Heart (tissue), 3 donors: ENCODE results near the genes PLSCR2, AGTR1 and GYG1.

DNA sequence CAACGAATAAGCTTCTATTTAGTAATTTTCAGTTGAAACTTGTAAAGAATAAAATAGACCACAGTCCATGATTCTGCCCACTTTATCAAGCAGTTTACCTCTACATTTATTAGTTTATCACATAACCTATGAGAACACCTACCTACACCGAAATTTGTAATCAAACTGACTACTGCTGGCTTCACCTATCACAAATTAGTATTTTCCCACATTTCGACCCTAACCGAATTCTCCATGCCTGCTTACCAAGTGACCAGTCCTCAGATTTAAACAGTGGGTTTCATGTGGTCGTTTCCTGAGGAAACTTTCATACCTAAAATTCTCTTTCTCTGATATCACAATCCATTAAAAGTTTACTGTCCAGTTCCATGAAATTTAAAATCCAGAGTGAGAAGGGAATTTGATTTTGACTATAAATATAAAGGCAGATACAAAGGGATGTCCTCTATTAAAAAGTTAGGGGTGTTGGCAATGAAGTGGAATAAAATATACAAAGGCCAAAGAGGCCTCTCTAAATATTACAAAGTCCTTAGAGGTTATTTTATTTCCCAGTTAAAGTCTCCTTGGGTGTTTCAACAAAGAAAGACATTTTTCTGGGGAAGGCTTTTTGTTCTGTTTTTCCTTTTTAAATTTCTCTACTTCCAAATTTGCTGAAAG lies 1.9 kb downstream of the PLOD2 start:
- RAMPAGE, long total RNA, 2 experiments = no peak in any of the 2 experiments

DNA sequence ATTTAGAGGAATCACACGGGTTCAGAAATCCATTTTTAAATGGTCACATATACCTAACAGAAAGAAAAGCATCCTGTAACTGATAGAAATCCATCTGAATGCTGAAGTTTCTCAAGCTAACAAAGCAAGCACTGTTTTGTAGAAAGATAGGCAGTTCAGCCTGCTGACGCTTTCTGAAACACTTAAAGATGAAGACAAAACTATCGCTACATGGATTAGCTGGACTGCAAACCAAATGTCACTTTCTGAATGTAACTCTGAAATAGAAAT lies 1.4 kb downstream of the PLOD2 start:
- RAMPAGE, long total RNA, 2 experiments = no peak in any of the 2 experiments

DNA sequence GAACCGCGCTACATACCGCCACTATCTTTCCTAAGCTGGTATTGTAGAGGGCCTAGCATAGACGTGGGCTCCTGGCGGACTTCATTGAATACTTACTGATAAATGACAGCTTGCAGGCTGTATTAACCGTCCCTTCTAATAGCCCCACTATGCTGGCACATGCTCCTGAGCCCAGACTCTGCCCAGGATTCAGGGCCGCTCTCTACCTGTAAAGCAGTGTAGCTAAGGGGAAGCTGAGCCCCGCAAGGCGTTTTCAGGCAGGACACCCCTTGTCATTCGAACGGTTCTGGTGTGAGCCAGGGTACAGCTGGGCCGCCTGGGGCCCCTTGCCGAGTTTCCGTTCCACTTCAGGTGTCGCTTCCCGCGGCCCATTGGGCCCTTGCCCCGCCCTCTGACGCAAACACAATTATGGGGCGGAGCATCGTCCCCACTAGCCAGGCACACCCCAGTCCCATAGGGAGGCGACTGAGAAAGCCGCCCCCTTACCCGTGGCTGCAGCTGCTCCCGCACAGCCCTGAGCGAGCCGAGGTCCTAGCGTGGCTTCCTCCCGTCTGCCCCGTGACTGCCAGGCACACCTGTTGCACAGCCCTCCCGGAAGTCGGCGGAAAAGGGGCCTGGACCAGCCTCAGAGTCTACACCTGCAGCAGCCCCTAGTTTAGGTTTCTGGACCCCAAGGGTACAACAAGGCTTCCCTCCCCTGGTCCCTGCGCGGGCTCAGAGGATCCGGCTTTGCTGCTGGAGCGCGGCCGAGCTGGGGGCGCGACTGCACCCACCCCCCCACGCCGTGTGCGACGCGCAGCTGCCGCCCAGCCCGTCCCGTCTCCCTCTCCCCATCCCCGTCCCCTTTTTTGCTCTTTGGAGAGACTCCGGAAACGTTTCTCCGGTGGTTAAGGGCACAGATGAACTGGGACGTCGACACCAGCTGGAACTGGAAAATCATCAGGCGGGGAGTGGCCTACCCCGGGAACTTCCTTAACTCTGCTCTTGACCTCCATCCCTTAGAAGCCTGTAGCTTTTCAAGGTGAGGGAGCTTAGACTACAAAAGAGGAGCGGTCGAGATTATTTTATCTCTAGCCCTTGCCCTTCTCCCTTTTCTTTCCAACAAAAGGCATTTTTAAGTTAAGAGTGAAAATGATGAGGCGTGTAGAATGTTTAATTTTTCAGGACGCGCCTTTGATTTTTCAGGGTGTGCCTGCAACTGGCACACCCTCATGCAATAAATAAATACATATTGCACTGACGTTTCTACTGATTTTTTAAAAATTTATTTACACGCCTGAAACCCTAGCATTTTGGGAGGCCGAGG lies at the start of gene PLSCR2:
PLSCR2 (minus strand) TSS at position 553 of the 1,306 bp plus-strand sequence.
- RAMPAGE, long total RNA, 2 experiments = no peak in any of the 2 experiments

DNA sequence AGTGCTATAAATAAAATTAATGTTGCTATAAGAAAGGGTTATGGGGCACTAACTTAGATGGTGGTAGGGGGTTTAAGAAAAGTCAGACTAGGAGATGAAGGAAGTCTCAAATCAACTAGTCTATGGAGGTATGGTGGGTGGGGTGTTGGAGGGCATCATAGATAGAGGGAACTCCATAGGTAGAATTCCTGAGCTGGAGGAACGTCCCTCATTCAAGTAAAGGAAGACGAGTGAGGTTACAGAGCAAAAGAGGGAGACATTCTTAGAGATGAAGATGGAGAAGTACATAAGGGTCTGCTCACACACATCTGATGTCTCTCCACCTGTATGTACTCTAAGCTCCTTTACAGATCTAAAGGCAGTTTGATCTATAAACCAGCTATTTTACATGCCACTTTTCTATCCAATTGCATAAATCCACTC lies 1.5 kb downstream of the PLSCR1 start:
- RAMPAGE, long total RNA, 2 experiments = no peak in any of the 2 experiments

DNA sequence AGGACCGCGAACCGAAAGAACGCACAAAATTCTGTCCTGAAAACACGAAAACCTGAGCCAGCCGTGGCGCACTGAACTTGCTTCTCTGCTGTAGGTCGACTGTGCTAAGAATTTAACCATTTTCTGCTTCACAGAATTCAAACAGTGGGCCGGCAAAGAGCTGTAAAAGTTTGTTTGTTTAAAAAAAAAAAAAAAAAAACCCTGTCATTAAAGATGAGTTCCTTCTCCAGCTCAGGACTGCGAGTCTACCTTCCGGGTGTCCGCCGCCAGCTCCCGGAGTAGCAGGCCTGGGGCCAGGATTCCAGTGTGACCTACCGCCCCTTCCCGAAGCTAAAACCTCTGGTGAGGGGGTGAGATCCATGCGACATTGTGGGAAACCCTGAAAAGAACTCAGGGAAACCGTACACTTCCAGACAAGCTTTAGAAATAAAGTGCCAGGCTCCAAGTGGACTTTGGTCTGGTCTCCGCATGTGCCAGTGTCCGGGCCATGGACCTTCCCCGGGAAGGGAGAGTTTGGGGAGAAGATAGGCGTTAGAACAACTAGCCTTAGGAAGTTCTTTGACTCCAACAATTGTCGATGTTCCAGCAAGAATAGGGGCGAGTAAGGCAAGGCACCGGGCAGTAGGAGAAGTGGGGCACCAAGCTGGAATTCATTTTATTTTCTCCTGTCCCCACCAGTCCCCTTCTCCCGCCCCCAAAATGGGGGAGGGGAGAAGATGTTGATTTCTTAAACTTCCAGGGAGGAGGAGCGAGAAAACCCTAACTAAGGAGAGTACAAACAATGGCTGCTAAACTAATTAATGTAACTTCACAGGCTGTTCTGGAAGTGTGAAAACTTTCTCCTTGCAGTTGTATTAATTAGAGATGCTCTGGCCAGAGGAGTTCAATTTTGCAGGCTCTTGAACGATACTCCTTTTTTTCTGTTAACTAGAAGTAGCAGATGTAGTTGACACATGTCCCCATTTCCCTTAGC lies 11.8 kb downstream of the ZIC4 start:
- RAMPAGE, long total RNA, 2 experiments = no peak in any of the 2 experiments

- RAMPAGE, long total RNA, 2 experiments = no peak in any of the 2 experiments
Measured at GRCh38 chr3:147939925-147940124, 530.7 kb downstream of the ZIC1 start.

DNA sequence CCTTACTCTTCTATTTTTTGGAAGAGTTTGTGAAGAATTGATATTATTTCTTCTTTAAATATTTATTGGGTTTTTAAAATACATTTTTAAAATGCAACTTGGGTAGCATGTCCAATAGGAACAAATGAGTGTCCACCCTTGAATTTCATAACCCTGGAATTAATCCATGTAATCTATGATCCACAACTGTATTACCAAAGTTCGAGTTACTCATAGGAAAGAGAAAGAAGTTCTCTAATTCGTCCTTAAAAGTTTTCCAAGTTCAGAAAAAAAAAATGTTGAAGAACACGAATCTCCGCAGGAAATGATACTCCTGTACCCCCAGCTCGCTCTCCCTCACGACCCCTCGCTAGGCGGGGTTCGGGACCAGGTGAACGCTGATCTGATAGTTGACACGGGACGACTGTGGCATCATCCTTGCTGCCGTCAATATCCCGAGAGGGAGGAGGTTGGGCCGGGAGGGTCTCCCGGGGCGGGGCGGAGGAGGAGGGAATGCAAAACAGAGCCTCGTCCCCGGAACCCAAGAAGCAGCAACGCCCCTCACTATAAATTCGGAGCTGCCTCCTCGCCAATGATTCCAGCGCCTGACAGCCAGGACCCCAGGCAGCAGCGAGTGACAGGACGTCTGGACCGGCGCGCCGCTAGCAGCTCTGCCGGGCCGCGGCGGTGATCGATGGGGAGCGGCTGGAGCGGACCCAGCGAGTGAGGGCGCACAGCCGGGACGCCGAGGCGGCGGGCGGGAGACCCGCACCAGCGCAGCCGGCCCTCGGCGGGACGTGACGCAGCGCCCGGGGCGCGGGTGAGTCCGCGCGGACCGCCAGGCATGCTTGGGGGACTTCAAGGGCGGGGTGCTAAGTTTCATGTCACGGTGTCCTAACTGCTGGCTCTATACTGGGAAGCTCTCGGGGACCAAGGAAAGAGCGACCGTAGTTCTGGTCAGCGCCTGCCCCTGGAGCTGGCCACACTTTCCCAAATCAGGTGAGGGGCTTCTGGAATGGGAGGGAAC lies at the start of gene AGTR1:
AGTR1 (plus strand) TSS at position 575 of the 1,006 bp plus-strand sequence.
- RAMPAGE, long total RNA, 2 experiments = no peak in any of the 2 experiments

GRCh38 chr3:148990186-148990924 lies 985 bp upstream of the GYG1 start:
- RAMPAGE, long total RNA, 2 experiments = no peak in any of the 2 experiments

DNA sequence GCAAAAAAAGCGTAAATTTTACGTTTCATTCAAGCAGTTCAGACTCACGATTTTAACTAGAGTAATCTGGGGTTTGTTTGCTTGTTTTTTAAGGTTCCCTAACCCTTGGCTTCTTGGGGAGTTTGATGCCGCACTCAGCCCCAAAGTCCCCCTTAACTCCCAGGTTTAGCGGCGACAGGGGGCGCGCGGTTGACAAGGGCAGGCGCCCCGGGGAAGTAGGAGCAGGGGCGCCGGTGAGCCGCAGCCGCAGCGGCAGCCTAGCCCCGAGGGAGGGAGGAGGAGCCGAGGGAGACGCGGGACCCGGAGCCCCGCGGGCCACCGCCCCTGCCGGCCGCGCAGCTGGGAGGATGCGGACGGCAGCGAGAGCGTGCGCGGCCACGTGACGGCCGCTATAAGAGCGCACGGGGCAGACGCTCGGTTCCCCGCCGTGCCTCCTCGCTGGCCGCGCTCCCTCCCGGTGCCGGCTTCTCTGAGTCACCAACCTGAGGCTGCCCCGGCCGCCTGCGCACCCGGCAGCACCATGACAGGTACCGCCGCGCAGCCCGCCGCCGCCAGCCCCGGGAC lies at the start of gene GYG1:
GYG1 (plus strand) TSS at position 420 of the 564 bp plus-strand sequence.
- RAMPAGE, long total RNA, 2 experiments = start-site peak on the plus strand in 1 of 2 experiments, centred at position 393 of the sequence, 1,592 reads per replicate

DNA sequence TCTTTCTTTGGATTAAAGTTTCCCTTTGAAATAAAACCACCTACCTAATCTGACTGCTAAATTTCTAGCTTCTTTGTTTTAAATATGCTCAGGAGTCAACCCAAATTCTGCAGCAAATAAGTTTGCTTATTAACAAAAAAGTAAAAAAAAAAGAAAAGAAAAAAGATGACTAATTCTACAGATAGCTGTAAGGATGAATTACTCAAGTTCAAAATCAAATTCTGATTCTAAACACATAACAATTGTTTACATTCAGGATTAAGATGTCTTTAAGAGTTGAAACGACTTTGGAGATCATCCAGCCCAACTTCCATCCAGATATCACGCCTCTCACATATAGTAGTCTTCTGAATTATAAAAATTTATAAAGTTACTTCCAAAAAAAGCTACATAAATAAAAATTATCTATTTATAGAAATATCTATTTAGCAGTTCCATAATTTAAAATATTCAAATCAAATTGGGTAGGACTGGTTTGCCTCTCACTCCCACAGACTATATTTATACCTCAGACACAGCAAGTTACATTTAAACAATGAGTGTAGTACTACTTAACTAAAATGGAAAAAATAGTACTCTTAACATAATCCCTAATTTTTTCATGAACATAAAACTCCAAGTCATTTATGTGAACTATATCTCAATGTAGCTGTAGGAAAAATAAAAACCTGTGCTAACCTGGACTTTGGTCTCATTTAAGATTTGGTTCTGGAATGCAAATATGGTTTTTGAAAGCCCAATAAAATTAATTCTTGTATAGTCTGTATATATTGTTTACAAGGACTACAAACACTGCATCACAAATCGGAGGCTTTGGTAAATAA lies 39.9 kb downstream of the GYG1 start:
- RAMPAGE, long total RNA, 2 experiments = no peak in any of the 2 experiments

- RAMPAGE, long total RNA, 2 experiments = no peak in any of the 2 experiments
Measured at GRCh38 chr3:149200517-149200719, 21.2 kb downstream of the CP start.

DNA sequence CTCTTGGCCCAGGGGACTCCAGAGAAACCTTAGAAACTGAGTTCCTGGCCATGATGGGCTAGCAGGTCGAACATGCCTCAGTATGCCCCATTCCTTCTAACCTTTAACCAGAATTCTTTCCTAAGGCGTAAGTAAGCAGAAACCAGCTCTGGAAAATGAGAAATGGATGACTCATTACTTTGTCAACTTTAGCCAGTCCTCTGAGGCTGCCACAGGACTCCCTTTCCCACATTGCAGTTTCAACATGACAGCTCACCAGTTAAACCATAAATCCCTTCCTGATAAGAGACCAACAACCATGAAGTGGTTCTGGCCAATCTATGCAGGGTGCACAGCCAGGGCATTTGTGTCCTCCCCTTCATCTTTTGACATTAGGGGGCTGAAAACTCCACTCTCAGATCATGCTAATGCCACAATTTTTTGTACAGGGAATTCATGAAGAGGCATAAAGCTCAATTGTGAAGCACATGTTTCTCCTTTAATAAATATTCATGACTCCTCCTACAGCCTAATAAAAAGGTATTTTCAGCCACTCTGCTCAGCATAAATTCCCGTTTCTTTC lies 33.2 kb downstream of the TM4SF18 start:
- RAMPAGE, long total RNA, 2 experiments = no peak in any of the 2 experiments

- RAMPAGE, long total RNA, 2 experiments = no peak in any of the 2 experiments
Measured at GRCh38 chr3:149368777-149369996, 8.3 kb downstream of the TM4SF1 start.

DNA sequence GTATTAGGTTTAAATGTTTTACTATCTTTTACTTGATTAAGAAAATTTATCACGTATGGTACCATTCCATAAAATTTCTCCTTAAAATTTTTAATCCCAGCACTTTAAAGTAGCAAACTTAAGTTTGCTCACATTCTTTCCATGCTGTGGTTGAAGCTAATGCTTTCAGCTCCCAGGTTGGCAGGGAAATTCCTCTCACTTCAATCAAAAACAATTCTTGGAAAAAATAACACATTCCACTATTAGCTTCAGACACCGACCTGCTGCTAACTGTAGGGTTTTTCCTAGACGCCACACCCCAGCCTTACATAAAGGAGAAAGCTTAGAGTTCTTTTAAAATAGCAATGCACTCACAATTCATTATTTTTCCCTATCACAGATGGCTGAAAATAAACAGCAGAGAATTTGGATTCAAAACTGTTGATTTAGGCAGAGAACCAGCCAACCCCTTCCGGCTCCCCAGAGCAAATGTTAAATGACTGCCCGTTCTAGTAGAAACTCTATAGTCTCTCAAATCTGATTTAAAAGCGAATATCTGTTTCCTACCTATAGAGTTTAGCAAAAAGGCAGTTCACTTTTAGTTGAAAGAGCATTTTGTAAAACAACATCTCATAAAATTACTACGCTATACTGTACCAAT lies 752 bp downstream of the TM4SF1 start:
- RAMPAGE, long total RNA, 2 experiments = no peak in any of the 2 experiments

- RAMPAGE, long total RNA, 2 experiments = no peak in any of the 2 experiments
Measured at GRCh38 chr3:149473758-149474146, 745 bp upstream of the TM4SF4 start.

GRCh38 chr3:149476279-149476834 lies 1.9 kb downstream of the TM4SF4 start:
- RAMPAGE, long total RNA, 2 experiments = no peak in any of the 2 experiments

- RAMPAGE, long total RNA, 2 experiments = no peak in any of the 2 experiments
Measured at GRCh38 chr3:149547816-149548868, 73.6 kb downstream of the TM4SF4 start.

DNA sequence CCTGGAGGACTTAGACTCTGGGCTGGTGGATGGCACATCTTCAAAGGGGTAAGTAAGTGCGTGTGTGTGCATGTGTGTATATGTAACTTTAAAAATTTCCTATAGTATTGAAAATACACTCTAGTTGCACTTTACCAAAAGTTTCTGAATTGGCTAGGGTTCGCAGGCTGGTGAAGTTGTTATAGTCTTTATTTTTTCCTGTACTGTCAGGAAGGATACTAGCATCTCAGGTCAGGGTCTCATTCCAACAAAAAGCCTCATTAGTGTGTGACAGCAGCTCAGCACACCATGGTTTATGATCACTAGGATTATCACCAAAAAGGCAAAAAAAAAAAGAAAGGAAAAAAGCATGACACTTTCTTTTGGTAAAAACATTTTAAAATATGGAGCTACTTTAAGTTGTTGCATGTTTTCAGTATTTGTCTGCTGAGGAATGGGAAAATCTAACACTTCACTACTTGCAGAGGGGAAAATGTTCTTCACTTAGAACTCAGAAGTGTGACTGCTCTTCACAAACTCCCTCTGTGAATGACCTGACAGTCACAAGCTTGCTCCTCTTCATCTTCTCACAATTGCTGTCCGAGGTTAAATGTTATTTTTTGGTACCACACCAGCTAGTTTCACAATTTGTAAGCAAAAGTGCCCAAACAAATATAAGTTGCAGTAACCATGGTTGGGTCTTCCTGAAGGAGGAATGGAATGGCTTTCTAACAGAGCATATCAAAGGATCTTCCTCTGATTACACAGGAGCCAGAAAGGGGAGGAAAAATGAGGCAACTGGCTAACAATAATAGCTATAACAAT lies 90.8 kb downstream of the WWTR1 start:
- RAMPAGE, long total RNA, 2 experiments = no peak in any of the 2 experiments

GRCh38 chr3:149572576-149573199 lies 85.1 kb downstream of the WWTR1 start:
- RAMPAGE, long total RNA, 2 experiments = no peak in any of the 2 experiments

DNA sequence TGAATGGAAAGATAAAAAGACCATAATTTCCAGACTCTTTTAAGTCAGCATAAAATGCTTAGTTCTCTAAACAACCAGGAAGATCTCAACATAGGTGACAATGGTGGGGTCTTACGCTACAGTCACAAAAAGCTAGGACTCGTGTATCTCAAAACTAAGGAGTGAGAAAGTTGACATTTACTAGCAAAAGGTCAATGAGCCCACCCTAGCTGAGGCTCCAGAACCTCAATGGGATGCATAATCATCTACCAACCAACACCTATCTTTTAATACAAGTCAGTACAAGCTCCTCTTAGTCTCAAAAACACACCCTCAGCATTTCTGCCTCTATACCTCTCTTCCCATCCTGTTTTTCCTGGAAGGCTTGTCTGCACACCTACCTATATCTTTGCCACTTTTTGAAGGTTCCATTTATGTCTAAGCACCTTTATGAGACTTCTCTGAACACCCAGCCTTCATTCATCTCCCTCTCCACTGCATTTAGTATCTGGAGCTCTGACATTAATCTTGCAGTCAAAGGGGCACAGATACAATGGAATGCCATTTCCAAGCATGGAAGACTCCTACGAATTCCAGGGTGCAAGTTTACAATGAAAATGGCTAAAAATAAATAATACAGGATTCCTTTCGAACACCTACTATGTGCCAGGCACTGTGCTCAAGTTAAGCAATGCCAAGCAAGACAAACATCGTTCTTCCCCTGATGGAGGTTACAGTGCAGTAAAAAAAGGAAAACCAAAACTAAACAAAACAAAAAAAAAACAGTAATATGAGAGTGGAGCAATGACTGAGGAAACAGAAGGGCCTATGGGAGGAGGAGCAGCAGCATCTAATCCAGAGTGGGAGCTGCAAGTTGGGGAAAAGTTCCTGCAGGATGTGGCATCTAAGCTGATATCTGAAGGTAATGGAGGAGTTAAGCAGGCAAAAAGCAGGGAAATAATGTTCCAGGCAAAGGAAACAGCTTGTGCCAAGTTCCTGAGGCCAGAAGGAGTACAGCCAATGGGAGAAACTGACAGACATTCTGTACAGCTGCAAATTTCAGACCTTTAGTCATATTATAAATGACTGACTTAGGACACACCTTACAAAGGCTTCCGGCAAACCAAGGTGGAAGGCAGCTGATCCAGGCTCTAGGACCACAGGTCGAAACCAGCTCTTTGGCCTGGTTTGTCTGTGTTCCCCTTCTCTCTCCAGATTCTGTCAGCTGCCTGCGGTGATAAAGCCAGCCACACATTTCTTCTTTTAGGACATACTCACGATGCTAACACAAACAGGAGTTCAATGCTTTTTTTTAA lies 9.7 kb downstream of the WWTR1 start:
- RAMPAGE, long total RNA, 2 experiments = no peak in any of the 2 experiments